SK-MEL-5 (cell line): Measurements from ENCODE around the gene PUDP.

DNA sequence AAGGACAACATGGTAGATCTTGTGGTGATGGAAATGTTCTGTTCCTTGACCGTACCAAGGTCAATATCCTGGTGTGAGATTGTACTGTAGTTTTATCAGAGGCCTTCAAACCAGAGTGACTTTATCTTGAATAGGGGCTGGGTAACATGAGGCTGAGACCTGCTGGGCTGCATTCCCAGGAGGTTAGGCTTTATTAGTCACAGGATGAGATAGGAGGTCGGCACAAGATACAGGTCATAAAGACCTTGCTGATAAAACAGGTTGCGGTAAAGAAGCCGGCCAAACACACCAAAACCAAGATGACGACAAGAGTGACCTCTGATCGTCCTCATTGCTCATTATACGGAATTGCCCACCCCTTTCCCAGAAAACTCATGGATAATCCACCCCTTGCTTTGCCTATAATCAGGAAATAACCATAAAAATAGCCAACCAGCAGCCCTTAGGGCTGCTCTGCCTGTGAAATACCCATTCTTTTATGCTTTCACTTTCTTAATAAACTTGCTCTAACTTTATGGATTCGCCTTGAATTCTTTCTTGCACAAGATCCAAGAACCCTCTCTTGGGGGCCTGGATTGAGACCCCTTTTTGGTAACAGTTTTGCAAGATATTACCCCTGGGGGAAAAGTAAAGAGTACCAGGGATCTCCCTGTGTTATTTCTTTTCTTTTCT is 123.9 kb upstream of the MXRA5 start:
RAMPAGE:
- cytosol, long total RNA: no peak
- long total RNA: no peak
- nucleus, long total RNA: no peak

RAMPAGE:
- cytosol, long total RNA: no peak
- long total RNA: no peak
- nucleus, long total RNA: no peak
These were observed 105.7 kb upstream of the STS start for GRCh38 chrX:7041797-7042185.

DNA sequence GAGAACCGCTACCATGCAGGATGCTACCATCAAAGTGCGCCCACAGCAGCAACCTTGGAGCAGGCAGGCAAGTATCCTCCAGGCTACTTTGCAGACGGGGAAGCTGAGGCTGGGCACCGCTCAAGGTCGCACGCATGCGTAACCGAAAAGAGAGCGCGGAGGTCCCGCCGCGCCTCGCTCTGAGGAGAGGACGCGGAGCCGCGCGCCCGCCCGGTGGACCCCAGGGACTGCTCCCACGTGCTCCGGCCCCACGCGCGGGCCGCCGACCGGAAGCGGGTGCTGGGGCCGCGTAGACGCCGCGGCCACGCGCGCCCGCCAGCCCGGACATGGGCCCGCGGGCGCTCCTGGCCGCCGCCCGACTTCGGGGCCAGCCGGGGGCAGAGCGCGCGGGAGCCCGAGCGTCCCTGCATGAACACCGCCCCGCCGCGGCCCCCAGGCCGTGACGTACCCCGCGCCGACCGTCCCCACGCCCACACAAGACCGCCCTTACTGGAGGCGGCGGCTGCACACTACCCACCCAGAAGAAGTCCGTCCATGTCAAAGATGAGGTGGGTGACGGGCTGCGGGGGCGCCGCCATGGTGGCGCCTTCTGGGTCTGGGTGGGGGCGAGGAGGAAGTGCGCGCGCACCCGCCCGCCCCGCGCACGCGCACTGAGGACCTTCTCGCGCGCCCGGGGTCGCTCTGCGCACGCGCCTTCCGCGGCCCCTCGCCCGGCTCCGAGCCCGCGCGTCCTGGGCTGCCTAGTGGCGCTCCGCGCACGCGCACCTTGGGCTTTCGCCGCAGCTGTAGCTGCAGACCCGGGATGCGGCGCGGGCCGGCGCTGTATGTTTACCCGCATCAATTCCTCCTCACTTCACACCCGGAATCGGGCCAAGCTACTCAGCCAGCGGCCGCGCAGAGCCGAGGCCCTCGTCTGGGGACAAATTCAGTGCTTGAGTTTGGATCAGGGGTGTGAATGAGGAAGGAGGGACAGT is at the start of gene PUDP:
PUDP (minus strand) TSS at position 618 of the 974 bp plus-strand sequence.
RAMPAGE:
- cytosol, long total RNA: start-site peak on the minus strand centred at position 599 of the sequence, 7 bp wide, 89 and 102 reads in 2 replicates
- long total RNA: start-site peak on the minus strand centred at position 603 of the sequence, 21 bp wide, 91 and 65 reads in 2 replicates
- nucleus, long total RNA: start-site peak on the minus strand centred at position 603 of the sequence, 24 bp wide, 76 and 11 reads in 2 replicates

RAMPAGE:
- cytosol, long total RNA: no peak
- long total RNA: no peak
- nucleus, long total RNA: no peak
These were observed 623 bp upstream of the PUDP start for GRCh38 chrX:7148556-7148995.

DNA sequence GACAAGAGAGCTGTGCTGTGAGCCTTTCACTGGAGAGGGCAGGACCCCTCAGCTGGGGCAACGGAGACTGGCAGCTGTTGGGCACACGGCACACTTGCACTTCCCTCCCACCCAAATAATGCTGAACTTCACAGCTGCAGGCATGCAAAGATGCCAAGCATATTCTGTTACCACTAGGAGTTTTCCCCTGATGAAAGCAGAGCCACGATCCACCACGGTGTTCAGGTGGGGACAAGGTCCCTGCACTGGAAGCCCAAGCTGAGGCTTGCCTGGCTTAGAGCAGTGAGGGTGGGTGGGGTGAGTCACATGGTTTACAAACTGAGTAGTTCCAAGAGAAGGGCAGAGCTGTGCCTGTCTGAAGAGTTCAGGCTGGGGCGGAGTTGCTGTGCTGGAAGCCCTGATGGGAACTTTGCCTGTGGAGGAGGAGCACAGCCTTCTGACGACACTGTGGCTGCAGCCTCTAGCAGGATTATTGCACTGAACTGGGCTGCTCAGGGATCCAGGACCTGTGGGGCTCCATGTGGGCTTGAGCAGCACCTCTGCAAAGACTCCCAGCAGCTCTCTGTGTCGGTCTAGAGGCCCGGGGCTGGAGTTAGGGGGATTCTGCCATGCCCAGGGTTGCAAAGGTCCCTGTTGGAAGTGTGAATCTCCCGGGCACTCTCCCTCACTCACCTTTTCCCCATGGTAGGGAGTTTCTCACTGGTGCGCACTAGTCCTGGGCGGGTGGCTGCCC is 45.4 kb downstream of the FAM9B start:
RAMPAGE:
- cytosol, long total RNA: no peak
- long total RNA: no peak
- nucleus, long total RNA: no peak

DNA sequence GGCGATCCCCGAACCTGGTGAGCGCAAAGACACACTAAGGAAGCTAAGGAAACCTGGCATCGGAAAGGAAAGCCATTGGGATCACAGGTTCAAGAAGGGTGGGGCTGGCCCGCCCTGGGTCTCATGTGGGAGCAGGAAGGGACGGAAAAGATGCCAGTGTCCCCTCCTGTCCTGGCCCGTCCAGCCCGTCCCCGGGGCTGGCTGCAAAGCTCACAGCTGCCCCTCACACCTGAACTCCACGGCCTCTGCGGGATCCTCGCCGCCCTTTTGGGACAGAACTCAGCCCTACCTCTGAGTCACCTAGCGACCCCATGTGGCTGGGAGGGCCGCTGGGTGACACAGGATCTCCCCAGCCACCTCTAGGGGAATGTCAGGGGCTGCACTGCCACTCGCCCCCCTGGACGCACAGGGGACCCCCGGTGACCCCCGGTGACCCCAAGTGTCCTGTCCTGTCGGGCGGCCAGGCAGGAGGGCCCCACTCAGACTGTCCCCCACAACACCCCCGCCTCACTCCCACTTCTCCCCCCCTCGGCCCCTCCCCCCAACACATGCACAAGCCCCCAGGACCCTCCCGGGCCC is 776 bp downstream of the FAM9B start:
RAMPAGE:
- cytosol, long total RNA: no peak
- long total RNA: no peak
- nucleus, long total RNA: no peak

DNA sequence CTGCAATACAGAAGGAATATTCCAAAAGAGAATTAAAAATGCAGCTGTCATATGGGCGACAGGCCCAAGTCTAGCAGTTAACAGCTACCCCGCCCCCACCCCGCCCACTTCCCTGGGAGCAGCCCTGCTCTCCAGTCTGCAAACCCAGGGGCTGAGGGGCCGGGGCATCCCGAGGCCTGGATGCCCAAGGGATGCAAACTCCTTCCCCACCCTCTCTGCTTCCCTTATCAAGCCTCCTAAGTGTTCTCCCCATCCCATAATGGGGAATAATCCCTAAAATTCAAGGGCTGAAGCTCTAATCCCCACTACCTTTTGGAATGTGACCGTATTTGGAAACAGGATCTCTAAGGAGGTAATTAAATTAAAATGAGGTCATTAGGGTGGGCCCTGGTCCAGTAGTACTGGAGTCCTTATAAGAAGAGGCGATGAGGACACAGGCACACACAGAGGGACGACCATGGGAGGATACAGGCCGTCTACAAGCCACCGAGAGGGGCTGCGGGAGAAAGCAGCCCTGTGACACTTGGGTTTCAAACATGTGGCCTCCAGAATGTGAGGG is 124.5 kb upstream of the TBL1X start:
RAMPAGE:
- cytosol, long total RNA: no peak
- long total RNA: no peak
- nucleus, long total RNA: no peak

GRCh38 chrX:9539569-9540492 is 75.0 kb downstream of the TBL1X start:
RAMPAGE:
- cytosol, long total RNA: no peak
- long total RNA: no peak
- nucleus, long total RNA: no peak

RAMPAGE:
- cytosol, long total RNA: no peak
- long total RNA: no peak
- nucleus, long total RNA: no peak
These were observed 60.2 kb upstream of the CLDN34 start for GRCh38 chrX:9906953-9907385.

RAMPAGE:
- cytosol, long total RNA: no peak
- long total RNA: no peak
- nucleus, long total RNA: no peak
These were observed 71.4 kb downstream of the CLDN34 start for GRCh38 chrX:10038510-10039074.

GRCh38 chrX:10111380-10112215 is 45.2 kb upstream of the CLCN4 start:
RAMPAGE:
- cytosol, long total RNA: no peak
- long total RNA: no peak
- nucleus, long total RNA: no peak

RAMPAGE:
- cytosol, long total RNA: no peak
- long total RNA: no peak
- nucleus, long total RNA: no peak
These were observed 102.4 kb downstream of the MID1 start for GRCh38 chrX:10517950-10518416.

GRCh38 chrX:10536486-10537240 is 83.7 kb downstream of the MID1 start:
RAMPAGE:
- cytosol, long total RNA: no peak
- long total RNA: no peak
- nucleus, long total RNA: no peak

DNA sequence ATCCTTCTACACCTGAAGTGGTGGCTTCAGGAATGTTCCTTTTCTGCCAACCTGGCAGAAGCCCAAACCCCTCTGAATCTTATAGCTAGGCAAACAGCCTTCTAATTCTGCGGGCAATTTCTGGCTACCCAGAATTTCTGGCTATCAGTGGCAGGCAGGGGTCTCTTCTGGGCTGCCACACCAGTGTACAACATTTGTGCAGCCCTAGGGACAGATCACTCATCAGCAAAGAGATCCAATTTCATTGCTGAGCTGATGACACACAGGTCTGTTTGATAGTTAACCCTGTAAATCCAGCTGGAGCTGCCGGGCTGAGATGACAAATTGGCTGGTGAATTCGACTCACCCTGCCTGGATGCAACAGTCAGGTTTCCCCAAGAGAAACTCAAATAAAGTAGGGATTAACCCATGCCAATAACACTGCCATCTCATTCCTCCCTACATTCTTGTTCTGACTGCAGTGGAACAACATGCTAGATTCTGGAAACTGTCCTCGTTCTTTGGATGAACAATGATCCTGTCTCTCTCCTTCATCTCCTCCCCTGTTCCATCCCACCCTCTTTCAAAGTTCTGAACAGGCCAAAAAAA is 2.3 kb downstream of the MID1 start:
RAMPAGE:
- cytosol, long total RNA: no peak
- long total RNA: no peak
- nucleus, long total RNA: no peak

DNA sequence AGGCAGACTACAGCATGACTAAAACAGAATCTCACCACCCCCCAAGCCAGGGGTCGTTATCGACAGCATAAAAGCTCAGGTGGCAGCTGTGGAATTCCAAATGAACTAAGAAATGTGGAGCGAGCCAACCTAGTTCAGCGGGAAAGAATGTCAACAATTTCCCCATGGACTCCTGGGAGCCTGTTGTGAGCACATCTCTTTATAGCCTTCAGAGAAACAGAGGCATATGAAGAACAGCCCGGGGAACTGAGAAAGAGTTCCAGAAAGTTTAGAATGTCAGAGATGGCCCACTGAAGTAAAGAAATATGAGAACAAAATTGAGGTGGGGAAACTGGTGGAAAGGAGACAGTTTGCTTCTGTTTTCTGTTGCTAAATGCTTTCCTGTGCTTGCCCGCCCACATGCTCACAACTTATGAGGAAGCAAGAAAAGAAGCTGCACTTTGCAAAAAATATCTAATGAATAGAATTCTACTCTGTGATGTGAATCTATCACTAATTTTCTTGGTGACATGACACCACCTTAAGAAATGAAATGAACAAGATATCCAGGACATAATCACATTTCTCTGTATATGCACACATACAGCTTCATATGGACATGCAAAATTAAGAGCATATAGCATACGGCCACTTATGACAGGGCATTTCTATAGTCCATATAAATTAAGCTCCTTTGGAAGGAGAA is 135.3 kb upstream of the MID1 start:
RAMPAGE:
- cytosol, long total RNA: no peak
- long total RNA: no peak
- nucleus, long total RNA: no peak

DNA sequence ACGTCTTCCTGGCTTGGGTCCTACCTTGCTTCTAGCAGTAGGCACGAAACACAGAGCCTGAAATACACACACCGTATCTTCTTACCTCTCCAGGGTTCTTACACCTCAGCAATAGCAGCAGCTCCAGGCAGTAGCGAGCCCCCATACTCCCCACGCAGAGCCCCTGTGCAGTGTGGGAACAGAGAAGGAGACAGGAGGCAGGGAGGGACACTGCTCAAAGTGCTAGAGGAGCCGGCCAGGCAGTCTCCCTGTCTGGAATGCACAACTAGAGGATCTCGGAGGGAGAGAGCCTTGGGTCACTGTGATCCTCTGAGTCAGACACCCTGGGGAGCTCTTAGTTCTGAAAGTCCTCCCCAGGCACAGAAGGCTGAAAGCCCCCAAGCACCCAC is 15.9 kb downstream of the AMELX start:
RAMPAGE:
- cytosol, long total RNA: no peak
- long total RNA: no peak
- nucleus, long total RNA: no peak

RAMPAGE:
- cytosol, long total RNA: no peak
- long total RNA: no peak
- nucleus, long total RNA: no peak
These were observed 58.4 kb downstream of the AMELX start for GRCh38 chrX:11351347-11352350.

DNA sequence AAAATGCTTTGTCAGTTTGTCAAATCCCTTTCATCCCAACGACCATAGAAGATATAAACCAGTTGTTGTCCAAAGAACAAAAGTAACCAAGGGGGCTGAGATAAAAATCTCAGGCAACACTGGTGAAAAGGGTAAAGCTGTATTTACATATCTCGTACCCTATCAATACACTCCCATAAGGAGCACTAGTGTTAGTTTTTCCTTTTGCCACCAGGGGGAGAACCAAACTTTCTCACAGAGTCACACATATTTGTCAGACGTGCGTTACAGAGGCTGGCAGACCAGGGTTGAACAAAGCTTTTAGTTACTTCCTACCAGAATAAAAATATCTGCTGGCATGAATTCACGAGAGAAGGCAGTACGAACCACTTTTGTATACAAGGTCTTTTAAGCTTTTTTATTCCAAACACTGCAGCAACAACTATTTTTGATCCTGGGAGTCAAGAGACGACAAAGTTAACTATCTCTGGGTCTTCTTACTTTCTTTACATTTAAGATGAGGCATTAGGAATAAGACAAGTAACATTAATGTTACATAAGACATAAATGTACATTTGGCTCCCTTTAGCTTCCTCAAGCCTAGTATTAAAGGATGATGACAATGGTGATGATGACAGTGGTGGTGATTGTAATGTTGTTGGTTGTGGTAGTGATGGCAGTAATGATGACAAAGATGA is 88.4 kb downstream of the AMELX start:
RAMPAGE:
- cytosol, long total RNA: no peak
- long total RNA: no peak
- nucleus, long total RNA: no peak

DNA sequence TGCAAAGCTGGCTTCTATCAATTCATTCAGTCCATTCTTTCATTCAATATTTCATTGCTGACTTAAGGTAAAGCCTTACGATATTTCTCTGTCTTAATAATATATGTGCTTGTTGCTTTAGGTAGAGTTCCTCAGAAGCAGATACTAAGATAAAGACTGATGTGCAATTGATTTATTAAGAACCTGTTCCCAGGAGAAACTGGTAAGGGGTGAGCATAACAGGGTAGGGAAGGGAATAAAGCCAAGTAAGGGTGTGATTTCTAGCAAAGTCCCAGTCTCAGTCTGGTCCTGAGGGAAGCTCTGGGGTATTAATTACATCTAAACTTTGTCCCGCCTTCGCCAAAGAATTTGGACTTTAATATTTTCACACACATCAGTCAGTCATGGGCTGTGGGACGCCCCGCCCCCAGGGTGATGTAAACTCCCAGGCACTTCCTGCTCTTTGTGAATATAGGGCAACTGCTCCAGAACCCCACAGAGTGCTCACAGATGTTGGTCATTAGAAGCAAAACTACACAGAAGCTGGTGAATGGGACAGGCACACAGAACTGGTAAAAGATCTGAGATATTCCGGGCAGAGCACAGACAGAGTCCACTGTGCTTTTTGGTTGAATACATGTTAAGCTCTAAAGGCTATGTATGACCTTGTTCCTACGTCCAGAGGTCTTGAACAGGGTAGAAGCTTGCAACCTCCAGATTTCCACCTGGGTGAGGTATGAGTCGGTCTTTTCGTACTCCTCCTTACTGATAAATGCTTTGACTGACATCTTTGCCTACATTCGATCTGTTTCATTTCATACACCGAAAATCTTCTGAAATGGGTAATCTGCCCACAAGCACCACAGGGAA is 144.3 kb downstream of the AMELX start:
RAMPAGE:
- cytosol, long total RNA: no peak
- long total RNA: no peak
- nucleus, long total RNA: no peak

DNA sequence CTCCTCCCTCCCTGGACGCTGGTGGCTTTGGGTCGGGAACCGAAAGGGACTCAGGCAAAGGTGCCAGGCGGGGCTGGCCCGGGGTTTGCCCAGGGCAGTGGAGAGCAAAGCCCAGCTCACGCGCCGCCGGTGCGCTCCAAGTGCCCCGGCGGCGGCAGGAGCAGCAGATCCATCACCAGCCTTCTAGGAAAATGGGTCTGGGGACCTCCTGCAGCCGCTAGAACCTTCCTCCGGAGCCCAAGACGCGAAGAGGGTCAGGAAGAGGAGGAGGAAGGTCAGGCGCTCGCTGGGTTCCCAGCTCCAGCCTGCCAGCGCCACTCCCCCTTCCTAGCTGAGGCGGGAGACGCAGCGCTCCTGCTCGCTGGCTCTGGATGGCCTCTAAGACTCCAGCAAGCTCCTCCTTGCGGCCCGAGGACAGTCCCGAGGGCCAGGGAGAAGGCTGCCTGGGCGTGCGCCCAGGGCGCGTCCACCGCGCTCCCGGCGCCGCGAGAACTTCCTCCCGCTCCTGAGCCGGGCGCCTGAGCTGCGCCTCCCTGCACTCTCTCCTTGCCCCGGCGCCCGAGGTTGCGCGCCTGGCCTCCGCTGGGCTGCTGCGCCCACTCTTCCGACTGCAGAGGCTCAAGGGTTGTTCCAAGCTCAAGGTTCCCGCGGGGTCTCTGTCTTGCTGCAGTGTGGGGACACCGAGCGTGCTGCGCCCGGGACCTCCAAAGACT is 705 bp downstream of the ARHGAP6 start:
RAMPAGE:
- cytosol, long total RNA: no peak
- long total RNA: no peak
- nucleus, long total RNA: no peak